HGPS cell (cell line): ENCODE measurements around a stretch of chr6.

DNA sequence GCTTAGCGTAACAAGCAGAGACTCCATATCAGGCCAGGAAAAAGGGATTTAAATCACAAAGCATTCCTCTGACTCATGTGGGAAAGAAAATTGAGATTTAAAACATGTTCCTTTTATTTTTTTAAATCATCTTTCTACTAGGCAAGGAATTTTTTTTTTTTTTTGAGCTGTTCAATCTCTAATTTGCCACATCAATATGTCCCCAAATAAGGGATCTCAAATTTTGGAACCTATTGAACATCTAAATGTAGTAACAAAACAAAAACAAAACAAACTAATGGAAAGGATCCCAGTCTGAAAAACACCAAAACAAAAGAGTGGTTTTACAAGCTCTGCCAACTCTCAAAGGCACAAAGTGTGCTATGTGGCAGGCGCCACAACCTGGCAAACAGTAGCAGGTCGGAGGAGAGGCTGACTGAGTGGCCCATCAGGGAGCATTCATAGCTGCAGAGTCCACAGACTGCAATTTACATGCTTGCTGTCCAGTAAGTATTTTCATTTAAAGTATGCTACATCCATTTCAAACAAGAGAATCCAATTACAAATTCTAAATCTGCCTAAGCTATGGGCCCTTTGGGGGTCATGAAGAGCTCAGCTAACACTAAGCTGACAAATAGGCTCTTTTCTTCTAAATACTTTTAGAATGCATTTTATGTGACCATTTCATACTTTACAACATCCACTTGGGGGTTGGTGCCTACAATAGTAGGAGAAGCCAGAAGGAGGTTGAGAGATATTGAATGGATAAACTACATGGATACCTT is 115.6 kb downstream of the MAP7 start:
- RRBS = no CpG with 5 or more reads among the region's 3 CpGs

- RRBS = no CpG with 5 or more reads among the region's 5 CpGs
Observed at GRCh38 chr6:136510643-136511111, 39.5 kb downstream of the MAP7 start.

DNA sequence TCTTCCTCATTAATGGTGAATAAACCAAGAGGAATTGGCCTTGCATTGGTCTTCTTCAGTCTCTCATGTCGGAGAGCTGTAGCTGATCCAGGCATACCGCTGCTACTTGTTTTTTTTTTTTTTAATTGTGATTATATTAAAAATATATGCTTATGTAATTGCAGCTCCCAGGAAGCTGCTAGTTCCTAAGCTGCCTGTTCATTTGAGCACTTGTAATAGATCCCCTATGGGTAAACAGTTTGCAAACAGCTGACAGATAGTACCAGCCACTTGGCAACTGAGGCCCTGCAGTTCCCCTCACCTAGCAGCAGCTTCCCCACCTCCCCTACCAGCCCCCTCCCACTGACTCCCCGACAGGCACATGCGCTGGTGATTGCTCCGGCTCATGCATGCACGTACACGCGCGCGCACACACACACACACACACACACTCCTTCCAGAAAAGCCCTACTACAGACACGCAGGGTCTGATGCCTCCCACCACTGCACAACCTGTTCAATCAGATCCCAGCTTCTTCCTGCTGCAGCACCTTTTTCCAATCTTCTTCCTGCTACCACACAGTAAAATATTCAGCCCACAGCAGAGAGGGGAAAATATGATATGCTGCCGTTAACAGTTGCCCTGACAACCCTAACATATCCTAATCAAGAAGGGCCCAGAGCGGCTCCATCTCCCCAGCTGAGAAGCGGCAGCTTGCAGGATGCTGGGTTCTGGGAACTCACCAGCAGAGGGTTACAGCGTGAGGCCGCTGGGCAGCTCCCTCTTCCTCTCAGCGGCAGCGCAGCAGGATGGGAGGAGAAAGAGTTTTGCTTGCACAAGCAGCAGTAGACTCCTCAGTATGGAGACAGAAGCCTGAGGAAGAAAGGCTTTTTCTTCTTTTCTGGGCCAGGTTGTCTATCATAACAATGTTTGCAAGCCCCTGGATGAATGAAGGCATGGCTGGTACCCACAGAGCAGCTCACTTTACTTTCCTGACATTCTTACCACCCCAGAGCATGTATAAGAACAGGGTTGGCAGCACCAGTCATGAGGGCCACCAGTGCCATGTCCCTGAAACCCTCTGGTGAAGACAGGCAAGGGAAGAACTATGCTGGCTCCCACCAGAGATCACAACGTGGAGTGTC is 24.0 kb downstream of the MAP7 start:
- RRBS = no CpG with 5 or more reads among the region's 19 CpGs

- RRBS = no CpG with 5 or more reads among the region's 7 CpGs
Observed at GRCh38 chr6:136593655-136594462, 43.6 kb upstream of the MAP7 start.

DNA sequence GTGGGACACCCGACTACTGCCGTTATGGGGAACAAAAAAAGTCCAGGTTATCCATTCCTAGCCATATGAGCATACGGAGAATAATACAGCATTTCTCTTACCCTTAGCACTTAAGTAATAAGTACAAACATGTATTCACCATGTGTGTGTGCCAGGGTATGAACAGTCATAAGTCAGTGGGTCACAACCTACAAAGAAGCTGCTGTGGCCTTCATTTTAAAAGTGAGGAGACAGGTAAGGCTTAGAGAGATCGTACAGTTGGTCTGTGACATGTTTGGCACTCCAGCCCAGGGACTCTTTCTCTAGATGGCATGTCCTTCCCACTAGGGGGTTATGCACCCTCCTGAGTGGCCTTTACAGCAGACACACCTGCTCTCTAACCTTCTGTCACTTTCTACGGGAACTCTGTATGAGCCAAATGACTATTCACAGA is 91.4 kb downstream of the MAP3K5 start:
- RRBS = no CpG with 5 or more reads among the region's 5 CpGs

DNA sequence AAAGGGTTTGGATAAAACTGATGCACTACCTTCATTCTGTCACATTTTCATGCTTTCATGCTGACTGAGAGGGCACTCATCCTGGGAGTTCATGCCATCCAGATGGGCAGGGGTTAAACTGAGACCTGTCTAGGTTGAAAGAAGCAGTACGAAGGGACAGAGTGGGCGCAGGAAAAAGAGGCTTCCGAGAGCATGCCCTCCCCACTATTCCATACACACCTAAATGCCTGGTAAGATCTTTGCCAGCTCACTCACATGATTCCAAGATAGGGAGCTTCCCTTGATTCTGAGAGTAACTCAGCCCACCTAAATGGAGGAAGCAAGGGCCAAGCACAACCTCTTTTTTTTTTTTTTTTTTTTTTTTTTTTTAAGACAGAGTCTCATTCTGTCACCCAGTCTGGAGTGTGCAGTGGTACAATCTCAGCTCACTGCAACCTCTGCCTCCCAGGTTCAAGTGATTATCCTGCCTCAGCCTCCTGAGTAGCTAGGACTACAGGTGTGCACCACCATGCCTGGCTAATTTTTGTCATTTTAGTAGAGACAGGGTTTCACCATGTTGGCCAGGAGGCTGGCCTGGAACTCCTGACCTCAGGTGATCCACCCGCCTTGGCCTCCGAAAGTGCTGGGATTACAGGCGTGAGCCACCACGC is 2.8 kb downstream of the MAP3K5 start:
- RRBS = no CpG with 5 or more reads among the region's 7 CpGs

- RRBS = no CpG with 5 or more reads among the region's 16 CpGs
Observed at GRCh38 chr6:136959383-136959898, 37.3 kb downstream of the SLC35D3 start.

DNA sequence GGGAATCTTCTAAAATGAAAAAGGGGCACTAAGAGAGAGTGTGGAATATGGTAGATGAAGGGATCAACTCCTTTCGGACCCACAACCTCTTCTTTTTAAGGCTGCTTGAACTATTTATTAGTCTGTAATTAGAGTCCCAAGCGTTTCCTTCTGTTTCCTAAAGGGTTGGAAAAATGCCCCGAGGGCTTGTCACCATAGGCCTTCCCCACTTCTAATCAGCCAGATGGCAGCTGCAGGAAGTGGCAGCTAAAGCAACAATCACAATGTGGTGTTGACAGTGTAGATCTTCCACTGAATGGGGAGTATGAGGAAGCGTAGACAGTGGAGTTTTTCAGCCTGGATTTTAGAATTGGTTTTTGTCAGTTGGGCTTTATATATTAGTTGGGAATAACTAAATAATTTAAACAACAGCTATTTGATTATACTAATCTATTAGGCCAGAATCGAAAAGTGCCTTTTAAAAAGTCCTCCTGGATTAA is 40.6 kb downstream of the SLC35D3 start:
- RRBS = no CpG with 5 or more reads among the region's 5 CpGs

GRCh38 chr6:136969368-136970200 is 47.5 kb downstream of the SLC35D3 start:
- RRBS = no CpG with 5 or more reads among the region's 13 CpGs

DNA sequence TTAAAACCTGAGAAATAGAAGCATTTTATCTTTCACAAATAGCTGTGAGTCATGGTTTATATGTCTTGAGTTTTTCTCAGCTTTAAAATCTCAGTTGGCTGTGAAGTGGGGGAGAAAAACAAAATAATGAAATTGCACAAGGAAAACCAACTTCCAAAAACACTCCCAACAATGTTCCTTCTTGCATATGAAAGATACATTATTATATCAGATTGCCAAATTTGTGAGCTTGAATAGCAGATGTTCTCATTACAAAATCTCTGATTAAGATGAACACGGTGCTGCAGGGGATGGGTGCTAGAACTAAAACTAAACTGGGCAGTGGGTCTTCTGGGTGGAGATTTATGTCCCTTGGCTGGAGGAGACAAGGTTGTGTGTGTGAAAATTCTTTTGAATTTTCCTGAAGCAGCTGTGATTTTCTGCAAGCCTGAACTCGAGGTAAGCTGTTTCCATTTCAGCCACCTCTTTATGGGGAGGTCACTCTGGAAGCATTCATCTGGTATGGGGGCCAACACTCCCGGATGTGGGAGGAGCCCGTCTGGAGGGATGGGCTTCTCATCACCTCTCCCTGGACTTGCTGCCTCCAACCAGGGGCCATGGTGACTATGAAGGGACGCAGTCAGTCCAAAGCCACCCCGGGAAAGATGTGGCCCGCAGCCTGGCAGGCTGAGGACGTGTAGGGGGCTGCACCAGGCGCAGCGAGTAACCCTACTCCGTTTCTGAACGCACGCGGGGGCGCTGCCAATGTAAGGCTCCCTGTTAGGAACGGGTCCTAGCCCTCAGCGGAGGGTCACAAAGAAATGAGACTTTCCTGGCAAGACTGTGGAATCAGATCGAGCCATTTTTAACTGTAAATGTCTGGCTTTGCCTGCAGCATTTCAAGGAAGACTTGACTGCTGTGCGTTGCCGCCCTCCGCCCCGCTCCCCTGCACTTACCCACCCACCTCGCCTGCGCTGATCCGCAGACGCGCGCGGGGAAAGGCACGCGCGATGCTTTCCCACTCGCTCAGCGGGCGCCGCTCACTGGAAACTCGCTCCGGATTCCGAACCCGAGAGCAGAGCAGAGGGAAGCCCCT is 55.3 kb downstream of the IL20RA start:
- RRBS = no CpG with 5 or more reads among the region's 40 CpGs

DNA sequence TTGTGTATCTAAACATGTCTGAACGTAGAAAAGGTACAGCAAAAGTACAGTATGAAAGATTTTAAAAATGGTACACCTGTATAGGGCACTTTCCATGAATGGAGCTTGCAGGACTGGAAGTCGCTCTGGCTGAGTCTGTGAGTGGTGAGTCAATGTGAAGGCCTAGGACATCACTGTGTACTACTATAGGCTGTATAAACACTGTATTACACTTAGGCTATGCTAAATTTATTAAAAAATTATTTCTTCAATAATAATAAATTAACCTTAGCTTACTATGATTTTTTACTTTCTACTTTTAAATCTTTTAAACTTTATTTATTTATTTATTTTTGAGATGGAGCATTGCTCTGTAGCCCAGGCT is 678 bp upstream of the IL20RA start:
- RRBS = no CpG with 5 or more reads among the region's 2 CpGs

DNA sequence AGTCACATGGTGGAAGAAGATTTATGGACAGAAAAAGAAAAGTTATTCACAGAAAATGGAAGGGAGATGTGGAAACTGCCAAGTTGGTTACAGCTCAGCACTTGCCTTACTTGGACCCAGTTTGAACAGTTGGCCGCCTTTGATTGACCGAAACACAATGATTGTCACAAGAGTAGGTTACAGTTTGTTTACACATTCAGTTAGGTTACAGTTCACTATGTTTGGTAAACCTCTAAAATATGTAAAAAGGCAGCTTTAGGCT is 116.2 kb downstream of the OLIG3 start:
- RRBS = no CpG with 5 or more reads among the region's 2 CpGs

DNA sequence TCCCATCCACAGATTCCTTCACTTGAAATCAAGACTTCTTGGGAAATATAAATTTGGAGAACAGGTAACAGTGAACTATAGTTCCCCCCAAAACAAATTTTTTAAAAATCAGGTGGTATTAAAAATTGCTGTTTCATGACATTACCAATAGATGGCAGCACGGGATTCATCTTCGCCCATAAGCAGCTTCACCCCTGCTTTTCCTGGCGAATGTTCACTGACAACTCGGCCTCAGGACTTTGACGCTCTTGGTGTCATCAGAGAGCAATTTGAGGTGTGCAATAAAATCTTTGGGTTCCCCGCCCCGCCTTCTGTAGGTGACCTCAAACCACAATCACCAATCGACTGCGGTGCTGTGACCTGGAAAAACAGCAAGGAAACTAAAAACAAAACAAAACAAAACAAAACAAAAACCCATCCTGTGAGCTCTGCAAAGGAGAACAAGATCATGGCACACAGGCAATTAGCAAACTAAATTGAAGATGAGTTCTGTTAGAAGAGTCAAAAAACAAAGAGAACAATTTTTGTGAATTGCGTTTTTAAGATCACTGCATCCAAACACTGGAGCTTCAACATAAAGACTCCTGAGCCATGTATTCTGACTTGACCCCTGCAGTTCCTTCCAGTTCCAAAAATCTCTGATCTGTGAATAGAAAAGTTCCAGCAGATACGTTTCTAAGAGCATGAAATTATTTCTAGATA is 159.0 kb upstream of the TNFAIP3 start:
- RRBS = no CpG with 5 or more reads among the region's 11 CpGs

DNA sequence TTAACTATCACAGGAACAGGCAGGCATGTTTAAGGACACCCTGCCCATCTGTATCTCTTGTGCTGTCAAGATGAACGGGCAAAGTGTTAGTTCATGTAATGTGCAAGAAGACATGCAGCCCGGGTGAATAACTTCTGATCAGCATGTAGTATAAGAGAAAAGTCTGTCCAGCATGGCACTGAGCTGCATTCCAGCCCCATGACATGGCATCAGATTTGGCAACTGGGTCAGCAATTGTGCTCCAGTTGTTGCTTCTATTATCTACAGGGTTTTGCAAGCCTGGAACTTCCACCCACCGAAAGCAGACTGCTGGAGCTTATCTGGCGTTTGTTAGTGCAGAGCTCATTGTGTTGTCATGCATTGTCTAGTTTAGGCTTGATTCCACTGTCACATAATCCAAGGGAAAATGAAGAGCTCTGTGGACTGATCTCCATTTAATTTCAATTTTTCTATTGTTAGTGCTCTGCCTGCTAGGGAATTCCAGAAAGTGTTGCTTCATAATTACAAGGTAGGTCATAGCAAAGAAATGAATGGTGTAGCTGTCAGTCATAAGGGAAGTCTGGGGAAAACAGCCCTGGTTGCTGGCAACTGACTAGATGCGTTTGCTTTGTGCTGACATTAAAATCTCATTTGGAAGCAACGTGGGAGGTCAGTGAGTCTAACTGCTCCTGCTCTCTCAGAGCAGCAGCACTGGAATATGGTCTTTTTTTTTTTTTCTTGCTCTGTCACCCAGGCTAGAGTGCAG is 138.2 kb upstream of the TNFAIP3 start:
- RRBS = no CpG with 5 or more reads among the region's 6 CpGs

GRCh38 chr6:137791508-137791934 is 75.5 kb upstream of the TNFAIP3 start:
- RRBS = no CpG with 5 or more reads among the region's 3 CpGs

DNA sequence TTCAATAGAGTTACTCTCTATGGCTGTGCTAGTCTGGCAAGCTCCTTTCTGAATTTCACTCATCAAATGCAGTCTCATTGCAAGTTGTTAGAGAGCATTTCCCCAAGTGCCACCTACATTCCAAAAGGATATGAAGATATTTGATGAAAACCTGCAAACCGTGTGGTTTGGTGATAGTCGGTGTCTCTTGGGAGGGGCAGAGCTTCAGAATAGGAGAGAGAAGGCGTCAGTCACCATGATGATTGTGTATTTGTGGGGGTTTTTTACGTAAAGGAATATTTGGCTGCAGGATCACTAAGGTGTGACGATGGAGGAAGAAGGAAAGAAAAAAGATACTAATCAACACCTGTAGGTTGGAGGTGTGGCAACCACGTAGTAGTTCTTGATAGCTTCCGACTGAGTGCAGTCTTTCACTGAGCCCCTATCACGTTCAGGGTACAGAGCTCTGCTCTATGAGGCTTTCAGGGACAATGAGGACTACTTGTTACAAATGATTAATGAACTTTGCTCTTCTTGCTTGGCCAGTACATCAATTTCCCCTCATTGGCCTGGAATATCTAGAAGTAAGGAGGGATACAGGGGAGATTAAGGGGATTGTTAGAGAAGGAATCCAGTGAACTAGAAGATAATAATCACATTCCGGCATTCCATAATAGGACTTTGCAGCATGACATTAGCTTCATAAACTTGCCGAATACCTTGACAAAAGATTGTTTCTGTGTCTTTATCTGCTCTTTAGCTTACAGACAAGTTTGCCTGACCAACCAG is 73.0 kb upstream of the TNFAIP3 start:
- RRBS = no CpG with 5 or more reads among the region's 10 CpGs

- RRBS = no CpG with 5 or more reads among the region's 8 CpGs
Observed at GRCh38 chr6:137829028-137830195, 37.6 kb upstream of the TNFAIP3 start.

- RRBS = no CpG with 5 or more reads among the region's 2 CpGs
Observed at GRCh38 chr6:137957480-137957743, 90.4 kb downstream of the TNFAIP3 start.

DNA sequence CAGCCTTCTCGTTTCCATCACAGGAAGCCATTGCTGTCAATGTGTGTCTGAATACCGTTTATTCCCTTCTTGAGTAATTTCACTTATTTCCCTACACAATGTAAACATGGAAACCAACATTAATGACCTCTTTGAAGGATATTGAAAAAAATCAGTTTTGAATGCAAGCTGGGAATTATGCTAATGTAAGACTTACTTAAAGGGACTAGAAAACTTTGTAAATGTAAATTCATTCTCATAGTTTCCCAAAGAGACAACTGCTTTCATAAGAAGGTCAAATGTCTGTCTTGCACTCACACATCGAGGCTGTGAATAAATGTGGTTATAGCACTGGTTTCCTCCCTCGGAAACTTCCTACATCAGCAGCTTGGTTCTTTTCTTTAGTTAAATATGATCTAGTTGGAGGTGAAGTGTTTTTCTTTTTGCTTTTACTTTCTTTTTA is 108.2 kb downstream of the TNFAIP3 start:
- RRBS = no CpG with 5 or more reads among the region's 4 CpGs

- RRBS = no CpG with 5 or more reads among the region's 10 CpGs
Observed at GRCh38 chr6:137982364-137982781, 115.3 kb downstream of the TNFAIP3 start.